Right cardiac atrium (tissue), 1 donor: ENCODE measurements around the gene LBH.

- PRO-cap, result no peak
Observed at GRCh38 chr2:28408682-28409870, 16.4 kb downstream of the FOSL2 start.

GRCh38 chr2:28411525-28412863 is 19.3 kb downstream of the FOSL2 start:
- PRO-cap, result no peak

GRCh38 chr2:28603341-28603708 is 107.5 kb downstream of the PLB1 start:
- PRO-cap, result no peak

DNA sequence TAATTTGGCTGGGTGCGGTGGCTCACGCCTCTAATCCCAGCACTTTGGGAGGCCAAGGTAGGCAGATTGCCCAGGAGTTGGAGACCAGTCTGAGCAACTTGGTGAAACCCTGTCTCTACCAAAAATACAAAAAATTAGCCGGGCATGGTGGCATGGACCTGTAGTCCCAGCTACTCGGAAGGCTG is 127.8 kb downstream of the PLB1 start:
- PRO-cap, result no peak

GRCh38 chr2:28633497-28634170 is 118.0 kb upstream of the PPP1CB start:
- PRO-cap, result no peak

GRCh38 chr2:28639830-28640309 is 111.8 kb upstream of the PPP1CB start:
- PRO-cap, result no peak

DNA sequence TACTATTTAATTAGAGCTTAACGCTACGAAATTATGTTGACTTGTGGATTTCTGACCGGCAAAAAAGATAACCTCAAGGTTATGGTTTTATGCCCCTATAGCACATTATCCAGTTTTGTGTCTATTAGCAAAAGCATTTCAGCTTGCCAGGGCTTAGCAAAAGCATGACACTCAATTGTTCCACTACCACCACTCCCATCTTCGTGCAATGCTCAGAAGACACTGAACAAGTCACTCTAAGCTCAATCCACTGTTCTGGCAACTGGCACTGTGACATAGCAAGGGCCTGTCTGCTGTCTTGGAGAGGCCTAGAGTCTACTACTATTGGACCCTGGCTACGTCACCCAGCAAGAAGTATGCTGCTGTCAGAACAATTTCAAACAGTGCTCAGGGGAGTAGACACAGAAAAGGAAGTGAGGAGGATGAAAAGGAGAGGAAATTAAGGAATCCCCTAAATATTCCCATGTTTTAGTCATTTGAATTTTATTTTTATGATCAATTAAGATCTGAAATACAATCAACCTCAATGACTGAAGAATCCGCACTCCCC is 103.5 kb upstream of the PPP1CB start:
- PRO-cap, result no peak

DNA sequence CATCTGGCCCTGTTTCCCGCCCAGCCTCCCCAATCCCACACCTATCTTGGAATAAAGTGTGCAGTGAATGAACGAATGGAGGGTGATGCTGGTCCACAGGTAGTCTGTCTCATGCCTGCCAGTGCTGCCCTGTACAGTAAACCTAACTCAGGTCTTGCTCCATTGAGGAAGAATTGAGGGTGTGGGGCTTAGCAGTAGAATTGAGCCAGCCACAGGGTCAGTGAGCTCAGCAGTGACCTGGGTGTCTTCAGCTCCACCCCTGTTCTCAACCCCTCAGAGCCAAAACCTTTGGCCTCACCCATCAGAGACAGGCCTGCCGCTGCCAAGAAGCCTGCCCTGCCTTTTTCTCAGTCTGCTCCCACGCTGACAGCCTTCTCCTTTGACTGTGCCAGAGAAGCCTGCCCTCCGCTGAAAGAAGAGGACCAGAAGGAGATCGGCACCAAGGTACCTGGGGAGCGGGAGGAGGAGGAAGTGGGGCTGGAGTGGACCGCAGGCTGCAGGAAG is 33.1 kb downstream of the TOGARAM2 start:
- PRO-cap, result bidirectional peak, plus-strand start at position 391 of the sequence, minus-strand start at position 410 of the sequence

DNA sequence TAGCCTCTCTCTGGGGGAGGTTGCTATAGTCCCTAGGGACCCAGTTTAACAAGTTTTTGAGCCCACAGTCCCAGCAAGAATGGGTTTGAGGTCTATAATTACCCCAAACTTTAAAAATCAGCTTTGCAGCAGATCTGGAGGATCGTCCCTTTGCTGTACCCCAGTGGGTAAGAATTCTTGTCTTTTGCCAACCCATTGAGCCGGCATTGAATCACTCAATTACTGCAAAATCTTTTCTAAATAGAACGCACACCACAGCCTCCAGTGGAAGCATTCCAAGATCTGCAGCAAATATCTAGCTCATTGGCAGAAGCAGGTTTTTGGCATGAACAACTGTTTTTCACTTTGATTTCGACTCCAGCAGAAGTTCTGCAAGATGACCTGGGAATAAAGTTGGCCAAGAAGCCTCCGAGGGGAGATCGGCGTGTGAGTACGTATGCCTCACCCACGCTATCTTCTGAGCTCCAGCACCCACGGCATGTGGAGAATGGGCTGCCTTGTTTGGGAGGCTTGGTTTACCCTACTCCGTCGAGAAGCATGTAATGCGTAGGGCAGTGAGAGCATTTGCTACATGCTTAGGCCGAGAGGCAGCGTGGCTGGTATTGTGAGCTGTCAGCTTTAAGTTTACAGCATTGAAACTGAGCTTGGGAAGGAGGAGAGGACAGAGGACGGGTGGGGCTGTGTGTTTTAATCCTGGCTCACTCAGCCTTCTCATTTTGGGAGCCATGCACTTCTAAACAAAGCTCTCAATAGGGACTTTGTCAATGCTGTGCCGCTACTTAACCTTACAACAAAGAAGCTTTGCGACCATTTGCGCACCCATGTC is 10.6 kb downstream of the PCARE start:
- PRO-cap, result no peak

- PRO-cap, result unidirectional peak, plus-strand start at chr2:29114203
Observed at GRCh38 chr2:29113732-29114490, 1.3 kb upstream of the CLIP4 start.

DNA sequence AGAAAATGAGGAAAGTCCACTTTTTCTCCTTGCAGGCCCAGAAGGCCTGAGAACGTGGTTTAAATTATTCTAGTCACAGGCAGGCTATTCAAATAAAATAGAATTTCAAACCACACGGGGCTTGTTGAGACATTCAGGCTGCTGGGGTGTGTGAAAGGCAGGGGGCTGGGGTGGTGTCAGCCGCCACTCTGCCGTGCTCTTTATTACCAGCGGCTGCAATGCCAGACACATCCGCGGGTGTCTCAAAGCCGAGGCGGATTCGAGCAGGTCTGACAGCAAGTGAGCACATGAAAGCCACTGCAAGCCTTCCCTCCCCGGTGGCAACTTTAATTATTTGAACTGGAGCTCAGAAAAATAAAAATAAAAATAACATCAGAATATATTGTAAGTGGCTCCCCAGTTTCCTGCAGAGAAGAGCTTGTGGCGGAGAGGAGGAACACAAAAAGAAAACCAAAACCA is 199.5 kb downstream of the CLIP4 start:
- PRO-cap, result no peak

DNA sequence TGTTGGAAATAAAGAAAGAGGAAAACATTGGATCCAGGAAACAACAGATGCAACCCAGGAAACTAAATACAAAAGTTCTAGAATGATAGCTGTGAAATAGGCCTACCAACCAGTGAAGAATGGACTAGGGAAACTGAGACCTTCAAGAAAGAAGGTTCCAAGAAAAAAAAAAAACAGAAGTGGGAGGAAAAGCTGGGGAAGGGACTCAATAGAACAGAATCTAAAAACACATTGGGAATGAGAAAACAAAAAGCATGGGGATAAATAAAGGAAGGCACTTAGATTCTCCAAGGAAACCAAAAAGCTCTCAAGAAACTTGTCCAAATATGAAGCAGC is 32.8 kb upstream of the ALK start:
- PRO-cap, result no peak

GRCh38 chr2:30145006-30145469 is 1.8 kb upstream of the YPEL5 start:
- PRO-cap, result no peak

GRCh38 chr2:30154246-30154488 is 7.4 kb downstream of the YPEL5 start:
- PRO-cap, result no peak

- PRO-cap, result no peak
Observed at GRCh38 chr2:30163275-30163648, 16.5 kb downstream of the YPEL5 start.

DNA sequence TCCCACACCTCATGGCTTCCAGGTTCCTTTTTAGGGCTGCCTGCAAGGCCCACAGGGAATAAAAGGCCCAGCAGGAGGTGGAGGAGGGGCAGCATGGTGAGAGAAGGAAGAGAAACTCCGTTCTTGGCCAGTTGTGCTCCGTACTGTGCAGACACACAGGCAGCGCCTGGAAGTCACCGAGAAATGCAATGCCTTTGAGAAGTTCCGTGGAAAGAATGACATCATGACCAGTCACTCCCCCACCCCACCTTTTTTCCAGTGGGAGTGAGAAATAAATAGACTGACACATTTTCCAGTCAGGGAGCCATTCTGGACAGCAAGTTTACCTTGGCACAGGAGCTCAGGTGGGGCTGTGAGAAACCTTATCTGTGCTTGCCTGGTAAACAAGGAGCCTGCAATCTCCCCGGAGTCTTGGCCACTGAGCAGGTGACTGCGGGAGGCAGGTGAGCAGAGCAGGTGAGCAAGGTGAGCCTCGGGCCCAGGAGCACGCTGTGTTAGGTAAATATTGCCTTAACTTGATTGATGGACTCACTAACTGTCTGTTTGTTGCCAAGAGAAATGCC is 13.6 kb upstream of the LBH start:
- PRO-cap, result no peak

GRCh38 chr2:30231474-30231611 is at the start of gene LBH:
LBH (plus strand) TSS chr2:30231534.
- PRO-cap, result bidirectional peak, plus-strand start at chr2:30231537, minus-strand start at chr2:30231288

DNA sequence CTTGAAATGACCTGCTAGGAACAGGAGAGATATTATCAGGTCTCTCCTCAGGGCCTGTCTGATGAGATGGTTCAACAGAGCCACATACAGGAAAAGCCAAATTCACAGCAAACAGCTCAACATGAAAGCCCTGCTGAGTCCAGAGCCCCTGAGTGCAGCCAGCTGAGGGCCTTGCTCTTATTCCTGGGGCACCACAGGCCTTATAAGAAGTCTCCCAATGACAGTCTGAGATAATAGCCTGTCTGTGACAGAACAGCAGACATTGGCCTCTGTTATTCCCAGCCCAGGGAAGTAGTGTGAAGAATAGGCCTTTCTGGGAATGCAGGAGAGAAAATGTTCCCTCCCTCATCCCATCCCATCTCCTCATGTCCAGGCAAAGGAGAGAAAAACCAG is 69.0 kb downstream of the LBH start:
- PRO-cap, result no peak

DNA sequence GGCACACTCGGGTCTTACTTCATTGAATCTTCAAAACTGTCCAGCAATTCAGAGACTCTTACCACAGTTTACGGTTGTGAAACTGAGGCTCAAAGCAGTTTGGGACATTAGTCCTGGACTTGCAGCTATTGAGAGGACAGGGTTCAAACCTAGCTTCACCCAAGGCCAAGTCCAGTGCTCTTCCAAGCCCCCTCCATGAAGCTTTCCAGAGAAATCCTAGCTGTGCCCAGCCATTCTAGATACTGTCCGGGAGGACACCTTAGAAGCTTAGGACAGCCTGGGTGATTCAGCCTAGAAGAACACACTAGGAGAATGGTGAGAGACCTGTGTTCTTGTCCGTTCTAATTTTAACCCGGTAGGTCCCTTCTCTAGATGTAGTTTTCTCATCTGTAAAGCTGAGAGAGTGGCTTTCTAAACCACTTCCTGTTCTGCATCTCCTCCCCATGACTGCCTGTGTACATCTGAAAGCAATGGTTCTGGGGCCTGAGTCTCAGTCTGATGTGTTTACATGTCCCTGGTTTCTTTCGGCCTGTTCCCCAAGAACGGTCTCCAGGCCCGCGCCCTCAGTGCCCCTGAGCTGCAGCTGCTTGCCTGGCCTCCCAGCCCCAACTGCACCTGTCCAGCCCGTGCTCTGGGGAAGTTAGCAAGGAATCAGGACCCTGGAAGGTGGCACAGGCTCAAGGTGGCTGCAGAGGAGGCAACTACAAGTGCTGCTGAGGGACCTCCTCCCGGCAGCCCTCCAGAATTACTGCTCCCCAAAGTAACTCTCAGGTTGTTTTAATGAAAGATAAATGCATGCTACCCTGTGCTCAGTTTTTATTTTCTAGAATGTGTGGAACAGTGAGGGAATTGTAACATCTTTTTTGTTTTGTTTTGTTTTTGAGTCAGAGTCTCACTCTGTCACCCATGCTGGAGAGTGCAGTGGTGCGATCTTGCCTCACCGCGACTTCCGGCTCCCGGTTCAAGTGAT is 105.8 kb downstream of the LBH start:
- PRO-cap, result no peak

DNA sequence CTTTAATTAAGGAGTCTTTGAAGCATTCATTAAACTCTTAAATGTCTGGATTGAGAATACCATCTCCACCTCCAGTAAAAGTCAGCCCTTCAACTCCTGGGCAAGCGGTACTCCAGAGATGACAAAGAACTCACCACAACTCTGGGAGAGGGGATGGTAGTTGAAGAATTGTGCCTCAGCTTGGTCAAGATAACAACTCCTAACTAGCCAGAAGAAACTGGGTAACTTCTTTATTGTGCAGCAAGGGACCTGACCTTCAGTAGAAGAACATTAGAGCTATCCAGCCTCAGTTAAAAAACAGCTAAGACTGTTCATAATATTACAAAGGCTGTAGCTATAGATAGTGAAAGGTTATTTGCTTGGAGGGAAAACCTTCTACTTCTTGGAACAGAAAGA is 146.1 kb downstream of the CAPN13 start:
- PRO-cap, result no peak